OVCAR3 (cell line): ENCODE data around the genes HOXA7 and HOXA9.

DNA sequence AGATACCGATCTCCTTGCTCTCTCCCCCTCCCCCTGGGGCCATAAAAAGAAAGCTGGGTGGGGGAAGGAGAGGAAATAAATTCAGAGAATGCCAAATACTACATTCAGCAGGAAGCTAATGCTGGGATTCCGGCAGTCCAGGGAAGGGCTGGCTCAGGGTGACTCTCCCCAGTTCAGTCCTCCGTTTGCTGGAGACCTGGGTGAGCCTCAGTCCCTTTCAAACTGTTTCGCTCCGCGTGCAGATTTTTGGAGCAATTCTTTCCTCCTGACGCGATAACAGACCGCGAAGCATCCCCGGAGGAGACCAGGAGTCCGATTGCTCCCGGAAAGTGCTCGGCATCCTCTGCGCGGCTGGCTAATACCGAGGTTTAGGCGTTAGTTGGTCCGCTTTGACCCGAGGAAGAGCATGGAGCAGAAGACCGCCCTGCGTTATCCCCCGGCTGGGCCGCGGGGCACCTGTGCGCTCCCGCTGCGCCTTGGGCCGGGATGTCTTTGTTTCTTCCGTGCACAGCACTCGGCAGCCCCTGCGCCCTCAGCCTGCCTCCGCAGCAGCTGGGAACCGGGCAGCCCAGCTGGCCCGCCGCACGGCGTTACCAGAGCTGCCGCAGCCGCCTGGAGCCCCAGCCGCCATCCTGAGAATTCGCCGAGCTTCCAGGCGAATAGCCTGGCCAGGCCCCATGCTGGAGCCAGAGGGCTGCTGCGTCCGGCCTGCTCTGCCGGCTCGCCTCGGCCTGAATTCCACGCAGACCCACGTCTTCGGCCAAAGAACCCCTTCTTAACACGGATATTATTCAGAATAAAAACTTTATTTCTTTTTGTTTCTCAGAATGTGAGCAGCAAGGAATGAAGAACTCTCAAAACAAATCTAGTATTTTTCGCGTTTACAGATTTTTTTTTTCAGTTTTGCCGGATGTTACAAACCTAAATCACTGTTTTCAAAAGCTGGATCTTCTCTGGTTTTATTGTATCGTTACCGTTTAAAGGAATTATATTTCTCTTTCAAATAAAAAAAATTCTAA is 4.0 kb upstream of the HOXA2 start:
- RRBS, result 16% methylated on average over 18 of the region's 58 CpGs

- RRBS, result no CpG with 5 or more reads among the region's 6 CpGs
Observed at GRCh38 chr7:27114491-27114821, 12.0 kb upstream of the HOXA2 start.

DNA sequence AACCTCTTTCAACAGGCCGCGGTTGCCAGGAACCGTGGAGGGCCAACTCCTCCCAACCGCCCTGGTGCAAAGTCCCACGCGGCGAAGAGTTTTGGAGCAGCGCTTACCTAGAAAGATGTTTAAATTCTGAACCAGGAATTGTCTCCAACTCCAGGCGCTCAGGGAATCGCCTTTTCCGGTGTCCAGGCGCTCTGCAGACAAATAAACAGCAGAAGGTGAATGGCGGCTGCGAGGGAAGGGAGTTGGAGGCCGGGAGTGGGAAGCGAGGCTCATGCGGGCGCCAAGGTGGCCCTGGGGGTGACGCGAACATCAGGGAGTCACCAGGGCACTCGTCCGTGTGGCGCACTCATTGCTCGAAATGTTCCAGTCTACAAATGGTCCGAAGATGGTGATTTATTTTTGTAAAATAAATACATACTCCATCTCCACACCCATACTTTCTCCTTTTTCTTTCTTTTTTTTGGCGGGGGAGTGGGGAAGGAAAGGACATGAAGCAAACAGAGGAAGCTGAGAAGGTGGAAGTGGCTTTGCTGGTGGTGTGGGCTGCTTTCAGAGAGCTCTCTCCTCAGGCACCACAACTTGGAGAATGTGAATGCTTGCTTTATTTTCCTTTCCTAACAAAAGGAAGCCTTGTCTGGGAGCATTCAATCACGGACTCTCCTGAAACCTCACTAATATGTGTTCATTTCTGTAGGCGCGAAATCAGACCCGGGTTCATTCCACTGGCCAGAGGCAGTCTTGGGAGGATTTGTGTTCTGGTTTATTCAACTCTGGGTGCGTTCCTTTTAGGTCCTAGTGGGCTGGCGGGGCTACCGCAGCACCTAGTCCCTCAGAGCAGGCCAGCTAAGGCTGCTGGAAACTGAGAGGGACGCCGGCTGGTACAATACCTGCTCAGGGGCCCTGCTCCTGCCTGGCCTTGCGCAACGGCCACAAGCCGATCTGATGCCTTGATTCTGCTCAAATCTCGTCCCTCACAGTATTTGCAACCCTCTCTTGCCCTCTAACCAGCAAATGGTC is 7.8 kb downstream of the HOXA4 start:
- RRBS, result 16% methylated on average over 5 of the region's 39 CpGs

- RRBS, result no CpG with 5 or more reads among the region's 5 CpGs
Observed at GRCh38 chr7:27146487-27147085, 988 bp downstream of the HOXA6 start.

- RRBS, result no CpG with 5 or more reads among the region's 72 CpGs
Observed at GRCh38 chr7:27150422-27151451, 1.6 kb downstream of the HOXA3 start.

DNA sequence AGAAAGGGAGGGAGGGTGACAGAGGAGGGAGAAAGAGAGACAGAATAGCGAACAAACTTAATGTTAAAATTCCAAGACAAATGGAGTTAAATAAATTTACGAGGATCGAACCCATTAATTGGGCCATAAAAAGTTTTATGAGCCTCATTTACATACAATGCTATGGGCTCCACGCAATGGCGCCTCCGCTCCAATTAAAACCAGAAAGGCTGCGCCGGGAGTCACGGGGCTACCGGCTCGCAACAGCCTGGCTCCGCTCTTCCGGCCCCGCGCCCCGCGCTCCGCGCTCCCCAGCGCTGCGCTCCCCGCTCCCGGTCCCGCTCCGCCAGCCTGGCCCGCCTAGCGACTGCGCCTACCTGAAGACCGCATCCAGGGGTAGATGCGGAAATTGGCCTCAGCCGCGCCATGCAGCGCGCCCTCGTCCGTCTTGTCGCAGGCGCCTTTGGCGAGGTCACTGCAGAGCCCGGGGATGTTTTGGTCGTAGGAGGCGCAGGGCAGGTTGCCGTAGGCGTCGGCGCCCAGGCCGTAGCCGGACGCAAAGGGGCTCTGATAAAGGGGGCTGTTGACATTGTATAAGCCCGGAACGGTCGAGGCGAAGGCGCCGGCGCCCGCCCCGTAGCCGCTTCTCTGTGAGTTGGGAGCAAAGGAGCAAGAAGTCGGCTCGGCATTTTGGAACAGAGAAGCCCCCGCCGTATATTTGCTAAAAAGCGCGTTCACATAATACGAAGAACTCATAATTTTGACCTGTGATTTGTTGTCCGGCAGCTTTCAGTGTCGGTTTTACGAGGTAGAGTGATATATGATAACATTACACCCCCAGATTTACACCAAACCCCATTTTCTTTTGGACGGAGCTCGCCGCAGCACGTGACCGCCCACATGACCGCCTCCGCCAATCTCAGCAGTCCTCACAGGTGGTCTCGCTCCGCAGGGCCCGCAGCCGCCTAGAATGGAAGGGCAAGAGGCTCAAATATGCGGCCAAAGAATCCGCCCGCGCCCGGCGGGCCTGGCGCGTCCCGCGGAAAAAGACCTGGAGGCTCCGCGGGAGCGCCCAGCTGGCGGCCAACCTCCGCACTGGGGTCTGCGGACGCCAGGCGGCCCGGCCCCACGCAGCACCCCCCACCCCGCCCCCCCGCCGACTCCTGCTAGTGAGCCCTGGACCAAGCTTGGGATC is at the start of gene HOXA7:
HOXA7 (minus strand) TSS at position 865 of the 1,174 bp plus-strand sequence.
- RRBS, result 7% methylated on average over 32 of the region's 103 CpGs

- RRBS, result 48% methylated on average over 3 of the region's 20 CpGs
Observed at GRCh38 chr7:27164868-27165160, 523 bp downstream of the HOXA9 start.

GRCh38 chr7:27165161-27165754 is at the start of gene HOXA9:
Gene HOXA9, minus strand, starts transcription at chr7:27165537.
- RRBS, result 9% methylated on average over 10 of the region's 57 CpGs

- RRBS, result 74% methylated on average over 14 of the region's 60 CpGs
Observed at GRCh38 chr7:27188143-27189203, 3.4 kb upstream of the HOXA11 start.

DNA sequence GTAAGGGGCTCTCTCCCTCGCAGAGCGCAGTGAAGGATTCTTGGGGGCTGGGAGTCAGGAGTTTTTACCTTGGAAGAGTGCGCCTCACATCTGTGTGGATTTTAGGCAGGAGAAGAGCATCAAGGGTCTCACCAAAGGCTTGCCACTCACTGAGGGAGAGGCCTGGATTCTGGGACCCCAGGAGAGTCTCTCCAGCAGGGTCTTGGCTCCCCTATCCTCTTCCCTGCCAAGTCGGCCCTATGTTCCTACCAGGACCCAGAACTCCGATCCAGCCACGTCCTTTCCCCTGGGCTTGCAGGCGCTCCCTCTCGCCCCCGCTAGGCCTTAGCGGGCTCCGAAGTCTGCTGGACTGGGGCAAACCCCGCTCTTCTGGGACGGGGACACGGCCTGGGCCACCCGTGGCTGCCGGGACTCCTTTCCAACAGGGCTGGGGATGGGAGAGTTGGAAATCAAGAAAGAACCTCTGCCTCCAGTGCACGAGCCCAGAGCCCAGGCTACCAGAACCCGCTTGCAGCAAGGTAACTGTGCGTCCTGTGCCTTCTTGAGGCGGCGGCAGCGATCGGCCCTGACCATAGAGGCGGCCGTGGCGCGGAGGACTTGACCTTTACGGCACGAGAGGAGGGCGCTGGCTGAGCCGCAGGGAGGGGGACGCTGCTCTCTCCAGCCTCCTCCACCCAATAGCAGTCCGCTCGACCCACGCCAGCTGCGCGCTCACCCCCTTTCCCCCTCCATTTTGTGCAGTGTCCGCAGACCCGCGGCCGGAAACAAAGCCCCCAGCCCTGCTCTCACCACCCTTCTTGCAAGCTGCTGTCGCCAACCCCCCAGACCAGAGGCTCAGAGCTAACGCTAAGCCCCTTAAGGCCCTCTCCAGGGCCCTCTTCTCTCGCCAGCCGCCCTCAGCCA is 6.9 kb upstream of the HOXA11 start:
- RRBS, result no CpG with 5 or more reads among the region's 45 CpGs

DNA sequence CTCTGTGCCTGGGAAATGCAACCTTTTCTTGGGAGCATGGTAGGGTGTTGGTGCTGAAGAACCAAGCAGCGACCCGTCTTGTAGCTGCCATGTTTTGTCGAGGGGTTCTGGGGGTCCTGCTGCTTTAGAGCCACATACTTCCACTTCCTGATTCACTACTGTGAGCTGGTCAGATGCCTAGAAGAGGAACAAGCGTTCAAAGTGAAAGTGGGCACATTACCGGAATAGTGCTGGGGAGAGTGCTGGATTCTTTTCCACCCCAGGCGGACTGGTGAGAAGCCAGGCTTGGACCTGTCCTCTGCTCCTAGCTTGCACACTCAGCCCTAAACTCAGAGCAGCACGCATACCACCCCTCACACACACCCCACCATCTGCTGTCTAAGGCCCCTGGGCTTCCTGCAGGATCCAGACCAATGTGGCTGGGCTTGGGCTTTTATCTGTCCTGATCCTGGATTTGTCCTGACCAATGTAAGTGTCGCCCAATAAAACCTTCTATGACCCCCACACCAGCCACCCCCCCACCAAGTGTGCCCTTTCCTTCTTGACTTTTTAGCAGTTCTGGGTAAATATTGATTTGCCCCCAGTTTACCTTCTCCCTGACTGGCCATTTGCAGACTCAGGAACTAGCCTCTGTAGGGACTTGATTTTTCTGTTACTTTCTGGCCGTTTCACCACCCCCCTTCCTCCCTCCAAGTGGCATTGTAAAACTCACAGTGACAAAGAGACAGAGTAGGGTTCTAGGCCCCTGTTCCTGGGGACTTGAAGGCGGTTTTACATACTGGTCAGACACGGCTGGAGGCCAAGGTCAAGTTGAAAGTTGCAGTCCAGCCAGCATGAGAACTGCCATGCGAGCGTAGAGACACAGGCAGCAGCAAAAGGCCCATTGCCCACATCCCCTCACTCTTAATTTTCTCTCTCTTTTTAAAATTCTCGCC is 1.7 kb upstream of the HOXA13 start:
- RRBS, result no CpG with 5 or more reads among the region's 14 CpGs

DNA sequence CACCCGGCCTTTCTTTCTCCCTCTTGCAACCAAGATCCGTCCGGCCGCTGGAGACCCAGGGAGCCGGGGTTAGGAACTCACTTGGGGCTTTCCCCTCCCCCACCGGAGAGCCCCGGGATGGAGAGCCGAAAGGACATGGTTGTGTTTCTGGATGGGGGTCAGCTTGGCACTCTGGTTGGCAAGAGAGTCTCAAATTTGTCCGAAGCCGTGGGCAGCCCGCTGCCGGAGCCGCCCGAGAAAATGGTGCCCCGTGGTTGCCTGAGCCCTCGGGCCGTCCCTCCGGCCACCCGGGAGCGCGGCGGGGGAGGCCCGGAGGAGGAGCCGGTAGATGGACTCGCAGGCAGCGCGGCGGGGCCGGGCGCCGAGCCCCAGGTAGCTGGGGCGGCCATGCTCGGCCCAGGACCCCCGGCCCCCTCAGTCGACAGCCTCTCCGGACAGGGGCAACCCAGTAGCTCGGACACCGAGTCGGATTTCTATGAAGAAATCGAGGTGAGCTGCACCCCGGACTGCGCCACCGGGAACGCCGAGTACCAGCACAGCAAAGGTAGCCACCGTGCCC is 391 bp downstream of the EVX1 start:
- RRBS, result 20% methylated on average over 26 of the region's 46 CpGs

DNA sequence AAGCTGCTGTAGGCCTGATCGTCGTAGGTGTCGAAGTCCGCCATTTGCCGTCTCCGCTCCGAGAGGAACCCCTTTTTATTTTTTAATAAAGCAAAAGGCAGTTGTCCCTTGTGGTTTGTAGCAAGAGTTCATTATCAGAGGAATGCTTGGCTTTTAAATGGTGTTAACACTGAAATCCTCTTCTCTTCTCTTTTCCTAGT is 204.0 kb downstream of the HIBADH start:
- RRBS, result no CpG with 5 or more reads among the region's 7 CpGs

DNA sequence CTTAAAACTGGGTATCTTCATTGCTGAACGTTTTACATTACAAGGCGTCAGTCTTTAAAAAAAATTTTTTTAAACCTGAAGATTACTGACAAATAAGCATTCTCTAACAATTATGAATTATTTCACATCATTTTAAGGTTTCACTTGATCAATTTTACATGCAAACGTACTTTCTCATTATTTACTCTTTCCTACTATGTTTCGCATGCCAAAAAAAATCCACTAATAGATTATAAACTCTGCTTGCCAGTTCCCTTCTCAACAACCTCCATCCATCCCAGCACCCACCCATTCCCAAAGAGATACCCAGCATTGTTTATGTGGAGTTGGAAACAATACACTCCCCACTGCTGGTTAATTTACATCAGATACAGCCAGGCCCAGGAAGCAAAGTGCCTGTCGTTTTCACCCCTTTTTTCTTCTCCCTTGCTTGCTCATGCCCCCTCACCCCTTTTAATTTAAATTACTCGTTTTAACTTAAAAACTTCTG is 60.0 kb downstream of the HIBADH start:
- RRBS, result no CpG with 5 or more reads among the region's 6 CpGs

- RRBS, result no CpG with 5 or more reads among the region's 6 CpGs
Observed at GRCh38 chr7:28105537-28105981, 75.0 kb downstream of the JAZF1 start.

DNA sequence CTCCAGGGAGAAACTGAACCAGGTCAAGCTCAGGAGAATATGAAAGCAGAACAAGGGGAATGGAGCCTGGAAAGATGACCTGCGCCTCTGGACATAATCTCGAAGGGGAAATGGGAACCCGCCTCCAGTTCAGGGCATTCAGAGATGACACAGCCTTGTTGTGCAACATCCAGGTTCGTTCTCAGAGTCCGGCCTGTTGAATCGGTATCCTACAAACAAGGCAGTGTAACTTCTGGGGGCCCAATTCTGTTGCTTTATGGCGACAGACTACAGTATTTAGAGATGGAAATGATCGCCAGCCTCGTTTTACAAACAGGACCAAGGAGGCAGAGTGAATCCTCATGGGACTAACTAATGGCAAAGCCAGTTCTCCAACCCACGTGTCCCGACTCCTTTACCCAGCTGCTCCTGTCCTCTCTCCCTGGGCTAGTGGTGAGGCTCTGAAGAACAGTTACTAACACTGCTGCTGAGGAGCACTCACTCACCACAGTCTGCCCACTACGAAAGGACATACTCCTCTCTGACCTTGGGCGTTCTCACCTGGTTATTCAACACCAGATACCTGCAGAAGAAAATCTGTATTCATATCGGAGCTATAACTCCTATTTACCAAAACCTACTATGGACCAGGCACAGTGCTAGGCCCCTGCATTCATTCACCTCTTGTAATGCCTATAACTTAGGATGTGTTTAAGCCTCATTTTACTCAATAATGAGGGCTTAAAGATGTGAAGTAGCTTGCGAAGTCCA is 67.5 kb downstream of the JAZF1 start:
- RRBS, result no CpG with 5 or more reads among the region's 15 CpGs

GRCh38 chr7:28272395-28272734 is 91.8 kb upstream of the JAZF1 start:
- RRBS, result no CpG with 5 or more reads among the region's 8 CpGs

DNA sequence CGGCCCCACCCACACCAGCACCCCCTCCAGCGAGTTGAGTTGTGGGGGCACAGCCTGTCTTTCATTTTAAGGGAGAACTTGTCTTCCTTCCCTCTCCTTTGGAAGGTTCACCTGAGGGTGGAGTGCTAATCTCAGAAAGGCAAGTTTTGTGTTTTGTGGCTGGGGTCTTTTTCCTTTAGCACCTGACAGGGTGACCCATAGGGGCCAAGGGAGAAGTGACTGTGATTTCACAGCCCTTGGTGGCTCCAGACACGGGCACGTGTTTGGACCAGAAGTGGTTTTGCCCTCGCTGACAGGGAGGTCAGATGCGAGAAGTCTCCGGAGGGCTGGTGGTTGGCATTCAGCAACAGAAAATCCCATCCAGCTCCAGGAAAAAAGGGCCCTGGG is 272.8 kb downstream of the CREB5 start:
- RRBS, result no CpG with 5 or more reads among the region's 7 CpGs

DNA sequence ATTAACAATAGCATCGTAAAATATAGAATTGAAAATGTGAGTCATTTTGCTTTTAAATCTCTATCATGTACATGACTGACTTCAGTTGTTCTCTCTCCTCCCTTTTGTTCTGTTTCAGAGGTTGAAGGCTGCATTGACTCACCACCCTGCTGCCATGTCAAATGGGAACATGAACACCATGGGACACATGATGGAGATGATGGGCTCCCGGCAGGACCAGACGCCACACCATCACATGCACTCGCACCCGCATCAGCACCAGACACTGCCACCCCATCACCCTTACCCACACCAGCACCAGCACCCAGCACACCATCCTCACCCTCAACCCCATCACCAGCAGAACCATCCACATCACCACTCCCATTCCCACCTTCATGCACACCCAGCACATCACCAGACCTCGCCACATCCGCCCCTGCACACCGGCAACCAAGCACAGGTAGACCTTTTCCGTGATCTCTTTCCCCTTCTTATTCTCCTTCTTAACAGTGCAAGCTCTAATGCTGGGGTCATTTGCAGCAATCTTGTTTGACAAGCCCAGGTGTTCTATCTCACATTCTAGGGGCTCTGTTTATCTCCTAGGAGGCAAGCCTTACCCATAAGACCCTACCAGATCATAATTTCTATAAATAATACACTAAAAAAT is 153.9 kb downstream of the TRIL start:
- RRBS, result no CpG with 5 or more reads among the region's 9 CpGs

DNA sequence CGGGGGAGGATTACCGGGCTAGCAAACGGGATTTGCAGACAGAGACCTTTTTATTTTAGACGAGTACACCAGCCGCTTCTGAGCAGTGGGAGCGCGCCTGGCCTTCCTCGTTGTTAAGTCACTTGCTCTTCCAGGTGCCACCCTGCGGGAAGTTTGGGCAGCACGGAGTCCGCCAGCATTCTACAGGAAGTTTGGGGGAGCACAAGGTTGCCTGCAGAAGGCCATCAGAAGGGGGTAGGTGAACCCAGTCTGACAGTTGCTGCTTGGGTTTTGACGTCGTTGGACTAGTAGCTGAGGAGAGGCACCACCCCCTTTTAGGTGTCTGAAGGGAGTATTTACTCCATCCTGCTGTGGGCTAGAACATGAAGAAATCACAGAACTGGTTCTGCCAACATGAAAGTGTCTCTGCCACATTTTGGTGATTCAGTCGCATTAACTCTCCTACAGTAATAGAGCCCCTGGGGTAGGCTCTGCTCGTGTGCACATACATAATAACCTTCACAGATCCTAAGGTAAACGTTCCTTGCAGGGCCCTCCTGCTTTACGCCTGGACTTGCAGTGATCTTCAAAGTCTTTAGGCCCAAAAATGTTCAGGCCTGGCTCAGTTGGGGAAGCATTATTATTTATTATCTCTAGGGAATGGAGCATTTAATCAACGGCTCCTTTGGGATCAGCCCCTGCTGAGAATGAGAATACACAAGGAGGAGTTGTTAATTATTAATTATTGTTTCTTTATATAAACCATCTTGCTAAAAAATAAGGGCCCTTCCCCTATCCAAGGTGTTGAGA is 880 bp upstream of the TRIL start:
- RRBS, result no CpG with 5 or more reads among the region's 18 CpGs